Metastatic Pancreatic Carcinoma in the Ovary (tissue), 1 donor: ENCODE measurements around a stretch of chr17.

DNA sequence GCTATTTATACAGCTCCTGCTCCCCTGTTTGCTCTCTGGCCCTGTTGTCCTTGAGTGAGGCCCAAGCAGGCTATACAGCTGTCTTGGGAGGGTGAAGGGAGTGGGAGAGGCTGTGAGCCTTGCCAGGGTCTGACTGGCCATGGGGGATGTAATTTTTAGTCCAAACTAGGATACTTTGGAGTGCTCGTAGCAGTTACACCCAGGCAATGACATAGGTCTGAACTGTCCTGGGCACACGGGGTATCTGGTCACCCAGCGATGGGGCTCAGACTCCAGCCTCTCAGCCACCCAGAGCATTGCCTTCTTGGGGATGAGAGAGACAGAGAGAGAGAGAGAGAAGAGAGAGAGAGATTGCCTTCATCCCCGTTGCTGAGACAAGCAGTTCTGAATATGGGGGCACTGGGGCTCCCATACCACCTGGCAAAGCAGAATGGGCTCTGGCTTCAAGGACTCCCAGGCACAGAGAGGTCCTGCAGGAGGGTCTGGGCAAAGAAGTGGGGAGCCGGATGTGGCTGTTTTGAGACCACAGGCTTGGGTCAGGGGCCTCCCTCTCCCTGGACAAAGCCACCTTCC is 10.8 kb upstream of the TMEM92 start:
- PRO-cap = no peak

GRCh38 chr17:50318914-50319302 is 27.0 kb upstream of the XYLT2 start:
- PRO-cap = unidirectional peak, plus-strand start at chr17:50319135

GRCh38 chr17:50351376-50352209 is 5.7 kb downstream of the XYLT2 start:
- PRO-cap = no peak

DNA sequence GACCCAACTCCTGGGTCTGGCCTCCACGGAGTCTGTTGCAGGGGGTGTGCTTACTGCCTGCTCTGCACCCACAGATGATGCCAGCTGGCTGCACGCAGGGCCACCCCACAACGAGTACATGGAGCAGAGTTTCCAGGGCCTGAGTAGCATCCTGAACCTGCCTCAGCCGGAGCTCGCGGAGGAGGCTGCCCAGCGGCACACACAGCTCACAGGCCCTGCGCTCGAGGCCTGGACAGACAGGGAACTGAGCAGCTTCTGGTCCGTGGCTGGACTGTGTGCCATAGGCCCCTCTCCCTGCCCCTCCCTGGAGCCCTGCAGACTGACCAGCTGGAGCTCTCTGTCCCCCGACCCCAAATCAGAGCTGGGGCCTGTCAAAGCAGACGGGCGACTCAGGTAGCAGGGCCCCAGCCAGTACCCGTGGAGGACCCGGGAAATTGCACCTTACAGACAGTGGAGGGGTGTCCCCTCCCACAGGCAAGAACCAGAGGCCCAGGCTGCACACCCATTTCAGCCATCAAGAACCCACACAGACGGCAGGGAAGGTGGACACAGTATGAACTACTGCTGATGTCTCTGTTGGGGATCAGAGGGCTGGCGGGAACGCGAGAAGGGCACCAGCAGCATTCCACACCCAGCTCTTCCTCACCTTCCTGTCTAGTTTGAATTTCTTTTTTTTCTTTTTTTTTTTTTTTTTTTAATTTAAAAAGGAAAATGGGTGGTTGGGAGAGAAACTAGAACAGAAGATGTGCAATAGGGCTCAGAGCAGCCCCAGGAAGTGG is 12.9 kb downstream of the MRPL27 start:
- PRO-cap = no peak

GRCh38 chr17:50380213-50381582 is 7.7 kb downstream of the EME1 start:
- PRO-cap = no peak

DNA sequence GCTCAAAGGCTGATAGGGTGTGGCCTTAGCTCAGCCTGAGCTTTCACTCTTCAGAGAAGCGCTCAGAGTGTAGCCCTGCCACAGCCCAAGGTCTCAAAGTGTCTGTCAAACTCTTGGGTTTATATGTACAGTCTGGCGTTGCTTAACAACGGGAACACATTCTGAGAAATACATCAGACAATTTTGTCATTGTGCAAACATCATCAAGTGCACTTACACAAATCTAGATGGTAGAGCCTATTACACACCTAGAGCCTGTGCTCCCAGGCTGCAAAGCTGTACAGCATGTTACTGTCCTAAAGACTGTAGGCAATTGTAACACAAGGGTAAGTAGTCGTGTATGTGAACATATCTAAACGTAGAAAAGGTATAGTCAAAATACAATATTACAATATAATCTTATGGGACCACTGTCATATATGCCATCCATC is 20.8 kb downstream of the CHAD start:
- PRO-cap = no peak

DNA sequence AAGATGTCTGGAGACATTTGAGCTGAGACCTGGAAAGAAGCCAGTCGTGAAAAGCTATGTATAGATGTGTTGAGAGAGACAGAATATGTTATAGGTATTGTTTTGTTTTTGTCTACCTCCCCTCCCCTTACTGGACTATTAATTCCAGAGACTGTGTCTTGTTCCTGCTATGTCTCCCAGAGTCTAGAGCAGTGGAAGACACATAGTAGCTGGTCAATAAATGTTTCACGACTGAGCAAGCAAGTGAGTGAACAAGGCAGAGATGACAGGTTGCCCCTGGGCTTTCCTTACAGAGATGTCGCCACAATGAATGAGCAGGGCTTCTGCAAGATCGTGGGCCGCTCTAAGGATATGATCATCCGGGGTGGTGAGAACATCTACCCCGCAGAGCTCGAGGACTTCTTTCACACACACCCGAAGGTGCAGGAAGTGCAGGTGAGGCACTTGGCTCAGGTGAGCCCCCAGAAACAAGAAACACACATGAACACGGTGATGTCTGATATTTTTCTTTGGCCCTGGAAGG is 4.8 kb upstream of the CHAD start:
- PRO-cap = no peak

- PRO-cap = no peak
Observed at GRCh38 chr17:50517014-50517438, 8.8 kb downstream of the MYCBPAP start.

GRCh38 chr17:50533409-50534268 is 1.1 kb downstream of the EPN3 start:
- PRO-cap = bidirectional peak, plus-strand start at chr17:50533879, minus-strand start at chr17:50533818; unidirectional peak, minus-strand start at chr17:50534086

DNA sequence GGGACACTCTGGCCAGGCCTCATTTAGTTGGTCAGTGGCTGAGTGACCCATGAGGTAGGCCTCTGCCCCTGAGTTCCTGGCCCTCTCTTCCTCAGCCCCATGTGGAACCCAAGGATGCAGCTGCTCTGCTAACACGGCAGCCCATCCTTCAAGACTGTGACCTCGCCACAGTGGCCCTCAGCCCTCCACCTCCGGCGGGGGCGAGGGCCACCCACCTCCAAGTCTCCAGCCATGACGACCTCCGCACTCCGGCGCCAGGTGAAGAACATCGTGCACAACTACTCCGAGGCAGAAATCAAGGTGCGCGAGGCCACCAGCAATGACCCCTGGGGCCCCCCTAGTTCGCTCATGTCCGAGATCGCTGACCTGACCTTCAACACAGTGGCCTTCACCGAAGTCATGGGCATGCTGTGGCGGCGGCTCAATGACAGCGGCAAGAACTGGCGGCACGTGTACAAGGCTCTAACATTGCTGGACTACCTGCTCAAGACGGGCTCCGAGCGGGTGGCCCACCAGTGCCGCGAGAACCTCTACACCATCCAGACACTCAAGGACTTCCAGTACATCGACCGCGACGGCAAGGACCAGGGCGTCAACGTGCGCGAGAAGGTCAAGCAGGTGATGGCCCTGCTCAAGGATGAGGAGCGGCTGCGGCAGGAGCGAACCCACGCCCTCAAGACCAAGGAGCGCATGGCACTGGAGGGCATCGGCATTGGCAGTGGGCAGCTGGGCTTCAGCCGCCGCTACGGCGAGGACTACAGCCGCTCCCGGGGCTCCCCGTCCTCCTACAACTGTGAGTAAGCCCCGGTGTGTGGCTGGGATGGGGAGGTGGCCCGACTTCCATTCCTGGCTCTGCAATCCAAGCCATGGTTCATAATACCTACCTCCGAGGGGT is 4.0 kb downstream of the EPN3 start:
- PRO-cap = no peak

GRCh38 chr17:50551802-50552283 is 4.9 kb downstream of the SPATA20 start:
- PRO-cap = no peak

DNA sequence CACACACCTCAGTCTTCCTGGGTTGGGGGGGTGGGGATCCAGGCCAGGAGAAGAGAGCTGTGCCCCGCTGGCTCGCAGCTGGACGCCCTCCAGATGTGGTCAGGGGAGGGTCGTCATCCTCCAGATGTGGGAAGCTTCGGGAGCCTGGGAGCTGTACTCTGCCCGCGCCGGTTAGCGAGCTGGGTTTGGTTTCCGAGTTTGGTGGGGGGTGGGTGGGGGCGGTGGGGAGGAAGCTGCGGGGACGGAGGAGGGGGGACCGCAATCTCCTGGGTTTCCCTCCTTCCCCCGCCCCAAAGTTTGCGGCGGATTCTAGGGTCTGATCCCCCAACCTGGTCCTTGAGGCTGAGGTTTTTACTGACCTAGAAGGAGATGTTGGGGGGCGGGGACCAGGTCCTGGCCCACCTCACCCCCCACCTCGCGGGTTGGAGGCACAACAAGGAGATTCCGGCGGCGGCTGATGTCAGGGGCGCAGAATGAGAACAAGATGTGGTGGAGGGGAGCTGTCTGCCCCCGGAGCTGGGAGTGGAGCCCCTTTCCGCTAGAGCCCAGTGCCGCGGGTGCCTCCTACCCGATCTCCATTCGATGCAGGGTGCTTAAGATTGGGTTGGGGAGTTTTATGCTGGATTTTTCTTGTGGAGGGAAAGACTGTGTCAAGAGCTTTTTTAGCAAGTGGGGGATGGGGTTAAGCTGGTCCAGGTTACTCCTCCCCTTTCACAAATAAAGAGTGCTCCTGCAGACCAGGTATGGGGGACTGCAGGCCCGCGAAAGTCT is 1.6 kb downstream of the CACNA1G start:
- PRO-cap = no peak

DNA sequence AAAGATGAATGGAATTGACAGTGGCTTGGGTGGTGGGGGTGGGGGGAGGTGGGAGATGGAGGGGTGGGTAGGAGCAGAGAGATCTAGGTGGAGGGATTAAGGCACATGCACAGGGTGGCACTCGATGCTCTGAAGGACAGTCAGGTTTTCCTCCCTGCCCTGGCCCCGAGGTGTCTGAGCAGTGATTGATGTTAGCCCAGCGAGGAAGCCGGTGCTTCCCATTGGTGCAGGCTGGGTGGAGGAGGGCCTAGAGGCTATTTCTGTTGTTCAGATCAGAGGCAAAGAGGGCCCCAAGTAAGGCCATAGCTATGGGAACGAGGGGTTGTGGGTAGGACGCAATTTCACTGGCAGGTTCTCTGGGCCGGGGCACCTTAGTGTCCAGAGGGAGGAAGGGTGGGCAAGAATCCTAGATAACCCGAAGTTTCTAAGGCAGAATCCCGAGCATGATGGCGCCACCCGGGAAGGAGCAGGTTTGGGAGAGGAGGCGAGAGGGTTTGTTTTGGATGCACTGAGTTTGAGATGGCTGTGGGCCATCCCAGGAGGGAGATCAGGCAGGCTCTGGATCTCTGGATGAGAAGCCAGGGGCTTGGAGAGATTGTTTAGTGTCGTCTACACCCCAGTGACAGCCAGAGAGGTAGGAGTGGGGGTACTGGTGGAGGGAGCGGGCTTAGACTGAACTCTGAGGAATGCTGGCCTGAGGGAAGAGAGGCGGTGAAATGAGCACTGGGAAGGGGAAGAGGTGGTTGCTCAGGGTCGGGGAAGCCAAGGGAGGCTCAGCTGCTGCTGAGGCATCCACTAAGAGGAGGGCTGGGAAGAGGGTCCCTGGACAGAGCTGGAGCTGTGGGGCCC is 23.3 kb downstream of the CACNA1G start:
- PRO-cap = no peak

DNA sequence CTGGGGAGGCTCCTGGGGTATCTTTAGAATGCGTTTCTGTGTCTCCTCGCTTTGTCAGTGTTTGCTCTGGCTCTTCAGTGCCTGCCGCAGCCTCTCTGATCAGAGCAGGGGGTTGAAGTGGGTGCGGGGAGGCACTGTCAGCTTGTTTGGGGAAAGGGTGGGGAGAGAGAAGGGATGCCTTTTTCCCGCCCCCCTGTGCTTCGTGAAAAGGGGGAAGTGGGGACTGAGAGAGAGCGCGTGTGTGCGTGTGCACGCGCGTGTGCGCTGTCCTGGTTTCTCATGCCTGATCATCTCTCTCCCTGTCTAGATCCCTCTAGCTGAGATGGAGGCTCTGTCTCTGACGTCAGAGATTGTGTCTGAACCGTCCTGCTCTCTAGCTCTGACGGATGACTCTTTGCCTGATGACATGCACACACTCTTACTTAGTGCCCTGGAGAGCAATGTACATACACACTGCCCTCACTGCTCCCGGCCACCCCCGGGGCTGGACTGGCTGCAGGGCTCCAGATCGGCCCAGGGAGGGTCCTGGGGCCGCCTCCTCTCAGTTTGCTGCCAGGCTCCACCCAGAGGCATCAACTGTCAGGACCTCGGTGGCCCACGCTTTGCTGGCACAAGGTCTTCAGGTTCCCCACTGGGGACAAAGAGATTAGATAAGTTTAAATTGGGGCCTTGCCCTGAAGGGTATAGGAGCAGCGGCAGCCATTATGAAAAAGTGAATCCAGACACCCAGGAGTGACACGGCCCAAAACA is 13.2 kb upstream of the ABCC3 start:
- PRO-cap = no peak

DNA sequence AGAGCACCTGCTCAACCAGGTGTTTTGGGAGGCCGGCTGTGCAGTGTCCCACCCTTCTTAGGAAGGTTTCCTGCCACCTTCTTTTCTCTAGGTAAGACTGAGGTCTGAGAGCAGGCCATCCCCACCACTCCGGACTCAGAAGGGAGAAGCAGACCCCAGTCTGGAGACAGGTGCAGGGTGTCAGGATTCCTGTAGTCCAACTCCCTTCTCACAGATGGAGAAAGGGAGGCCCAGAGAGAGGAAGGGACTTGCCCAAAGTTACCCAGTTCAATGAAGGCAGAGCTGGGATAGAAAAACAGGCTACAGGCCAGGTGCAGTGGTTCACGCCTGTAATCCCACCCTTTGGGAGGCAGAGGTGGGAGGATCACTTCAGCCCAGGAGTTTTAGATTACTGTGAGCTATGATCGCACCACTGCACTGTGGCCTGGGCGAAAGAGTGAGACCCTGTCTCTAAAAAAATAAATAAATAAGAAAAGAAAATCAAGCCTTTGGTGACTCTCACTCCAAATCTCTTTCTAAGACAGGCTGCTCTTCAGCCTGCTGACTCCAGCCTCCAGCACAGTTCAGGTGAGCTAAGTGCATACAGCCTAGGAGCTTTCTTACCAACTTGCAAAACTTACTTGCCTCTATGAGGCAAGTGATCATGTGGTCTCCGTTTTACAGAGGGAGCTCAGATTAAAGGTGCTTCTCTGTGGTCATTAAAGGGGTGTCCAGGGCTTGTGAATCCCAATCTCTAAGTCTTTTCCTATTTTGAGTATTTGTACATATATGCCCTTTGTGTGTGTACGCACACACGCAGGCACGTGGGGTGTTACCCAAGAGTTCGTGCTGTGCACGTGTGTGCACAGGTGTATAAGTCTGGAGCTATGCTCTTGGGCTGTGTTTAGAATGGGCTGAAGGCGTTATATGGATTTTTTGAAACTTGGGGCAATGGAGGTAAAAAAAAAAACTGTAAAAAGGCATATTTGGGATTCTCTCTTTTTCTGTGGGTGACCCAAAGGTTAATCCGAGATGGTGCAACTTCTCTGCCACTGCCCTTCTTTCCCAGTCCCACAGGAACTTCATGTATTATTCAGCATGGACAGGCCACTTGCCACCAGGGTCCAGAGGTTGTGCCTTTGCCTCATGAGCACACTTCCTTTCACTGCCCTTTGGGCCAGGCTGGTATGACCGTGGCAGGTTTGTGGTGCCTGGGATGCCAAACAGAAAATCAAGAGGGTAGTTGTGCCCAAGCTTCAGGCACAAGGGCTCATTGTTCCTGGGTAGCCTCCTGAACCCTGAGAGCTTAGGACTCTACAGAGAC is 1.2 kb downstream of the ABCC3 start:
- PRO-cap = no peak

DNA sequence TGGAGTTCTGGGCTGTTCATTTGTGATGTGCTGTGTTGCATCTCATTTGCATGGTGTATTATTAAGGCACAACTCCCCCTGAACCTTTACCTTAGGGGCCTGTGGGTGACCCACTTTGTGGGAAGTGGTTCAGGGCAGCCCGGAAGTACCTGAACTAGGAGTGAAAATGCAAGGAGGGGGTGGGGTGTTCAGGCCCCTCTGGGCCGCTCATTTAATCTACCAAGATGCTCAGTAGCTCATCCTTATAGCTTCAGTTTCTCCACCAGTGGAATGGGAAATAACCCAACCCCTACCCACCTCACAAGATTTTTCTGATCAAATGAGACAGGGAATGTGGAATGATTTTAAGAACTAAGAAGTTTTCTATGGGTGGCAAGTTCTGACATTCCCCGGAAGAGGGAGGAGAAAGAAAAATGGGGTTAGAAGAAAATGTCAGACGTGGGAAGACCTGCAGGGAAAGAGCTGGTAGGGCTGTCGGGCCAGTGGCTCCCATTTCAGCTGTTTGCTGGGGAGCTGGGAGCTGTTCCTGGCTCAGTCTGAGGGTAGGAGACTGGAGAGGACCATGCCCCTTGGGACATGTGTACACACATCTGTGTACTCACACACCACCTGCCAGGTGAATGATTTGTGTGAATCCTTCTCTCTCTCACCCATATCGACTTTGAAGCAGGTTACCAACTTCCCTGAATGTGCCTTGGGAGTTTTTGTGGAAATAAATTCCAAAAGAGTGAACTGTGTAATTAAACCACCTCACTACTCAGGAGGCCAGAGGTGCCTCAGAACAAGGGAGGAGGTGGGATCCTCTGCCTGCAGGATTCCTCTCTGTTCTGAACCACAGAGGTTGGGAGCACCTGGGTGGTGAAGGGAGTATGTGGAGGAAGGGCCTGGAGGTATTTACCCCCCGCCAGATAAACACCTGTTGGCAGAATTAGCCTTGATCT is 3.0 kb downstream of the ABCC3 start:
- PRO-cap = no peak

DNA sequence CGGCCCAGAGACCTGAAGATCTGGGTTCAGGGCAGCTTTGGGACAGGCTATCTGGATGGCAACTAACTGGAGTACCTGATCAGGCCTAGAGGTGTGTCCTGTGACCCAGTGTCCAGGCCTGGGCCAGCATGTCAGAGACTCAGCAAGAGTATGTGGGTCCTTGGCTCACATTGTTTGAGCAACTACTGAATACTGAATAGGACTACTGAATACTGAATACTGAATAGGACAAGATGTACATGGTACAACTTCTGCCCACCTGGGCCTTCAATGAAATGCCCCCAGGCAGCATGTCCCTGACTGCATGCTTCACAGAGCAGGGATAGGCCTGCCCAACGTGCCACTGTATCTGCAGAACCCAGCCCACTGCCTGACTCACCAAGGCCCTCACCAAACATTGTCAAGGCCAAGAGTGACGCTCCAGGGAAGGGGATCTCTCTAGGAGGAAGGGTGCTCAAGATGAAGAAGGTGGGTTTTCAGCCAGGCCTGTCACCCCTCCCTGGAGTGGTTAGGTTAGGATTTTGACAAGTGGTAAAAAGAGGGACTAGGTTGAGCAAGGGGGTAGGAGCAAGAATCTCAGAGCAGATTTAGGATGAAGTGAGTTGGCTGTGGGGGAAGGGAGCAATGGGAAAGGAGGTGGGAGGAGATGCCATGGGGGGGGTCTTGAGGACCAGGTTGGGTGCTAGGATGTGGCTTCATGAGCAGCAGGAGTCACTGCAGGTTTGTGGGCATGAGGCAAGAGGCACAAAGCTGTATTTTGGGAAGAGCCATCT is 8.7 kb downstream of the ABCC3 start:
- PRO-cap = no peak

DNA sequence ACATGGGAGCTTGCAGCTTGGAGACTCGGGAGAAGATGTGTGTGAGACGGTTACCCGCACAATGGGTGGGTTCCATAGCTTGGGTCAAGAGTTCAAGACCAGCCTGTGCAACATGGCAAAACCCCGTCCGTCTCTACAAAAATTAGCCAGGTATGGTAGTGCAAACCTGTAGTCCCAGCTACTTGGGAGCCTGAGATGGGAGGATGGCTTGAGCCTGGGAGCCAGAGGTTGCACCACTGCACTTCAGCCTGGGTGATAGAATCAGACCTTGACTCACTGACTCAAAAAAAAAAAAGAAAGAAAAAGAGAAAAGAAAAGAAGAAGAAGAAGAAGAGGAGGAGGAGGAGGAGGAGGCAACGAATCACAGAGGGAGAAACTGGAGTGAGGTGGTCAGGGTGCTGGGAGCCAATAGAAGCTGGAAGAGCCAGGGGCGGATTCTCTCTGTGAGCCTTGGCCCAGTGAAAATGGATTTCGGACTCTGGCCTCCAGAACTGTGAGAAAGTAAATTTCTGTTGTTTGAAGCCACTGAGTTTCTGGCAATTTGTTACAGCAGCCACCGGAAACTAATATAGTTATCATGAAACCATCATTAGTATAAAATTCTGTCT is 27.9 kb upstream of the WFIKKN2 start:
- PRO-cap = no peak

DNA sequence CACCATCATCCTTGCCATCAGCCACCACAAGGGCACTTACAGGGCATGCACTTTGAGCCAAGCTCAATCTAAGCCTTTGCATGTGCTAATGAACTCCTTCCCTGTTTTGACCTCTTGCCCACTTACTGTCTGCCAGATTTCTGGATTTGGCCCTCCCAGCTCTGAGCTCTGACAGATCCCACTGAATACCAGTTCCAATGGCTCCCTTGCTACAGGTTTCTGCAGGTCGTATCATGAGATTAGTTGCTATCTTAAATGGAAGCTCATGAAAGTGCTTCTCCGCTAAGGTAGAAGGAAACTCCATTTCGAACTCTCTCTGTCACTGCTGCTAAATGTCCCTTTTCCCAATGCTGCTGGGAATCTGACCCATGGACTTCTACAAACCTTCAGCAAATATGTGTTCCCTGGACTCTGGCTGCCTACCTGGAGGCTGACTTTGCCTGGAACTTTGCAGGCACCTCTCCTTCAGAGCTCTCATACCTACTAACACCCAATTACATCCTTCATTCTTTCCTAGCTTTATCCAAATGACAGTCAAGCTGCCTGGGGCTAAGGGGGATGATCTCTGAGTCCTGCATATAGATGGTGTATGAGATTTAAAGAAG is 23.5 kb upstream of the TOB1 start:
- PRO-cap = no peak

DNA sequence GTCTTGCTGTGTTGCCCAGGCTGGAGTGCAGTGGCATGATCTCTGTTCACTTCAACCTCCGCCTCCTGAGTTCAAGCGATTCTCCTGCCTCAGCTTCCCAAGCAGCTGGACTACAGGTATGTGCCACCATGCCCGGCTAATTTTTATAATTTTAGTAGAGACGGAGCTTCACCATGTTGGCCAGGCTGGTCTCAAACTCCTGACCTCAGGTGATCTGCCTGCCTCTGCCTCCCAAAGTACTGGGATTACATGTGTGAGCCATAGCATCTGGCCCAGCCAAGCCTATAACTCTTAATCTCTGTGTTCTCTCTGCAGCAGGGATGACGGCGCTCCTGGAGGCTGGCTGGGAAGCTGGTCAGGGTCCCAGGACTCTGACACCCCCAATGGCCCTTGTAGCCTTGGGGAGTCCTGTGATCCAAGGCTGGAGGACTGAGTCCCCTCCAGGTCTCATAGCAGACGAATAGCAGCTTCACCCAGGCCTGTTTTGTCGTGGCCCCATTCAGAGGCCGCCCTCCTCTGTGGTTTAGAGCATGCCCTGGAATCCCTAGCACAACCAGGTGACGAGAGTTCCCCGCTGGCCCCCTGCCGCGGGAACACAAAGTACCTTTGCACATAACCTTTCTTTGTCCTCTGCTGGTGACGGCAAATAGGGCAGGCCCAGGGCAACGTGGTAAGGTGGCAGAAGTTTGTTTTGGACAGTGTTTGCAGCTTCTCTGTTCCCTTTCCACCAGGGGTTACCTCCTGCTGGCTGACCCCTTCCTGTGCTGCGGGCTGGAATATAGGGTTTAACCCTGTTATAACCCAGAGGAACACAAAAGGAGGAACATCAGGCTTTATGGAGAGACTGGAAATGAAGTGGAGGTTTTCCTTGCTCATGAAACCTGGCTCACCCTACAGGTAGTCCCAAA is 42.9 kb upstream of the TOB1 start:
- PRO-cap = no peak